ENCODE measurements around a stretch of chr12.

GRCh38 chr12:89353894-89355056 lies 2.0 kb upstream of the DUSP6 start:
- PRO-cap, 3 experiments = peak in 3 of 3 experiments; most common plus-strand start chr12:89354008 (in 3); most common minus-strand start chr12:89353985 (in 3)
- RRBS = 3% methylated on average over 24 of the region's 85 CpGs

GRCh38 chr12:89355057-89356374 lies 3.2 kb upstream of the DUSP6 start:
- PRO-cap, 3 experiments = no peak in any of the 3 experiments
- RRBS = no CpG with 5 or more reads among the region's 30 CpGs

DNA sequence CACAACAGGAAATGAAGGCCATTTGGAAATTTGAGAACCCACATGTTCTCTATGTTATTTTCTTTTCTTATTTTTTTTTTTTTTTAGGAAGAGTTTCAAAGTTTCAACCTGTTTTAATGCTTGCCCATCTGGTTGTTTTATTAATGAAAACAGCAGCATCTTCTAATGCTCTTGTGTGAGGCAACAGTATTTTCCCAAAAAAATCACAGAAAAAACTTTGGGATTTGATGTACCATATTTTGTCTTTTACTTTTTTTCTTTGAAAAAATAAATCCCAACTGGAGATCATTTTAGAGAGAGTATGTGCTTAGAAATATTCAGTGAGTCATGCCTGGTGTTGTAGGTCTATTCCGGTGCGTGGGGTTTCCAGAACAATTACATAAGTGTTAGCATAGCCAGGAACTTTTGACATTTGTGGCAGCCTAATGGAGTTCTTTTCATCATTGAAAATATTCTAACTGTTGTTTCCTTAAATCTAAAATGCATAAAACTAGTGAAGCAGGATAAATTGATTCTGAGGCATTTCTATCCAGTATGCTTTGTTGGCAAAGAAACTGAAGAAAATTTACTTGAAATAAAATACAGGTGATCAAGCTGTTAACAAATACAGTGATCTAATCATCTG lies 21.8 kb upstream of the DUSP6 start:
- PRO-cap, 3 experiments = no peak in any of the 3 experiments
- RRBS = no CpG with 5 or more reads among the region's 2 CpGs

GRCh38 chr12:89390568-89391055 lies 38.3 kb upstream of the DUSP6 start:
- PRO-cap, 3 experiments = no peak in any of the 3 experiments
- RRBS = no CpG with 5 or more reads among the region's 1 CpG

DNA sequence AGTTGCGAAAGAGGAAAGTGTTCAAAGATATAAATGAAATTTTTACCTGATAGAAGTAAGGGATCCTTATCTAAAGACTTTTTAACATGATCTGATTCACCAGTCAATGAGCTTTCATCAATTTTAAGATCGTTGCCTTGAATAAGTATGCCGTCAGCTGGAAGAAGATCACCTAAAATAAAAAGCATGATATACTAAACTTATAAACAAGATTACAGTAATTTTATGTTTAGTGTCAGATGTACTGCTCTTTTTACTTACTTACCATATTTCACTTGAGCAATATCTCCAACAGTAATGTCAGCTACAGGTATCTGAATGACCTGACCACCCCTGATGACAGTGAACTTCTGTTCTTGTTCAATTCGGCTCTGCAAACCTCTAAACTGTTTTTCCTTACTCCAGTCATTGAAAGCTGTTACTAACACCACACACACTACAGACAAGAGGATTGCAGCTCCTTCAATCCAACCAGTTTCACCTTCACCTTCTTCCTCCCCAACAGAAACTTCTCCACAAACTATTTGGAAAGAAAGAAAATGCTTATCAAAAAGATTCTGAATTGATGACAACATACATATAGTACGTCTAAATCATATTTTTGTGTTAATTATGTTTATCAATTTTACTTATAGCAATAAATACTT lies 73.8 kb downstream of the ATP2B1 start:
- PRO-cap, 3 experiments = no peak in any of the 3 experiments
- RRBS = no CpG with 5 or more reads among the region's 5 CpGs

- PRO-cap, 3 experiments = no peak in any of the 3 experiments
- RRBS = no CpG with 5 or more reads among the region's 6 CpGs
Measured at GRCh38 chr12:89706892-89707404, 1.7 kb downstream of the ATP2B1 start.

DNA sequence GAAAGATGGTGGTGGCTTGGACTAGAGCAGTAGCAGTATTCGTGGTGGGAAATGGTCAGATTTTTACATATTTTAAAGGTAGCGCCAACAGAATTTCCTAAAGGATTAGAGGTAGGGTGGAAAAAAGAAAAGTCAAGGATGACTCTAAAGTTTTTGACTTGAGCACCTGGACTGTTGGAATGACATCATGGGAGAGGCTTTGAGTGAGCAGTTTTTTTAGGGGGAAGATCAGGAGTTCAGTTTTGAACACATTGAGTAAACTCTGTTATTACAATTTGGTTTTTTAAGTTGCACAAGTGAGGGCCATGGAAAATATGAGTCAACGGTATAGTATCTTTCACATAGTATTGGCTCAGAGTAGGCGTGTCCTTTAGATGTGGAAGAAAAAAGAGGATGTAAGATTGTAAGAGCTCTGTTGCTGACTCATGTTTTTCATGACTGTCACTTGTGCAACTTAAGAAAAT lies 47.9 kb upstream of the ATP2B1 start:
- PRO-cap, 3 experiments = no peak in any of the 3 experiments
- RRBS = no CpG with 5 or more reads among the region's 4 CpGs

- PRO-cap, 3 experiments = no peak in any of the 3 experiments
- RRBS = no CpG with 5 or more reads among the region's 9 CpGs
Measured at GRCh38 chr12:89863265-89864022, 154.8 kb upstream of the ATP2B1 start.

GRCh38 chr12:91151383-91151975 lies 31.1 kb downstream of the DCN start:
- PRO-cap, 3 experiments = no peak in any of the 3 experiments
- RRBS = no CpG with 5 or more reads among the region's 1 CpG

DNA sequence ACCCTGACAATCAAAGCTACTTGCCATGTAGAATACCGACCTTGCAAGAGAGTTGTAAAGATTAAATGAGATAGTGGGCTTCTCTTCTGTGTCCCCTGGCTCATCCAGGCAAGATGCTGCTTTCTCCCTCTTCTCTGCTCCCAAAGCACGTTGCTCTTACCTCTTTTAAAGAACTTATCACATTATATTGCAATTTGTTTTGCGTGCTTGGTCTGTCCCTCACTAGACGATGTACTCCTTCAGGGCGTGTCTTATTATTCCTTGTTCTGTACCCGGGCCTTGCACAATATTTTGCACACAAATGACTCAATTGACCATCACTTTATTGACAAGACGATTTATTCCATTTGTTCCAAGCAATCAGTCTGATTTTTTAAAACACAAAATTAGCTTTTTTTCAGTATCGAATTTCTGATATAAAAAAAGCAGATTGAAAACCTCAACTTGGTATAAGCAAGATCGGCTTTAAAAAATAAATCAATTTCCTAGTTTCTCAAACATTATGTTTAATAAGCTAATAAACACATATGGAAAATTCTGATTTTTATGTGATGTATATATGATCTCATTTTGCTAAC lies 3.2 kb downstream of the DCN start:
- PRO-cap, 3 experiments = peak in 3 of 3 experiments; most common minus-strand start position 158 of the sequence (in 3)
- RRBS = no CpG with 5 or more reads among the region's 9 CpGs

GRCh38 chr12:91181018-91181658 lies 1.5 kb downstream of the DCN start:
- PRO-cap, 3 experiments = no peak in any of the 3 experiments
- RRBS = no CpG with 5 or more reads among the region's 3 CpGs

DNA sequence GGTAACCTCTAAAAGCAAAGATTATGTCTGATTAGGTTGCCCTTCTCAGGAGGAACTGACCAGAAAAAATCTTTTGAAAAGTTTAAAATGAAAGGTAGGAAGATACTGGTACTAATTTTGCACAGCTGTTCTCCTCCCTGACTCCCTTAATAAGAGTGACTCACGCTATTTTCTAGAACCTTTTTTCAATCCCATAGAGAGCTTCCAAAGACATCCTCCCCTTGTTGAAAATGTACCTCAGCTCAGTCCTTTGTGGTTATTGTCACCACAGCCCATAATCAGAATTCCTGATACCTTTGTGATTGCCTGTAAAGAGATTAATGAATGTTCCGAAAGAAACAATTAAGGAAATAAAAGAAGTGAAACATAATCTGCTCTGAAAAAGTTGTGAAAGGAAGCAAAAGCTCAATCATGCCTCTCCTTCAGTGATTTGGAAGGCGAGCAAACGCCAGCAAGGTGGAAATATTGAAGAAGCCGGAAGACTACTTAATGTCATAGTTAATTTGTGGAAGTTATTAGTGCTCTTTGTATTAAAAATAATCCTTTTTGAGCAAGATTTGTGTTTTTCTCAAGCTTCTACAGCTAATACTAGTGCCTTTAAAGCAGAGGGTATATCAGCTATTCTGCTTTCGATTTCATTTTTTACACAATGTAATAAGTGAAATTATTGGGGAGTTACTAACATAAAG lies 392.1 kb upstream of the DCN start:
- PRO-cap, 3 experiments = no peak in any of the 3 experiments
- RRBS = no CpG with 5 or more reads among the region's 6 CpGs

DNA sequence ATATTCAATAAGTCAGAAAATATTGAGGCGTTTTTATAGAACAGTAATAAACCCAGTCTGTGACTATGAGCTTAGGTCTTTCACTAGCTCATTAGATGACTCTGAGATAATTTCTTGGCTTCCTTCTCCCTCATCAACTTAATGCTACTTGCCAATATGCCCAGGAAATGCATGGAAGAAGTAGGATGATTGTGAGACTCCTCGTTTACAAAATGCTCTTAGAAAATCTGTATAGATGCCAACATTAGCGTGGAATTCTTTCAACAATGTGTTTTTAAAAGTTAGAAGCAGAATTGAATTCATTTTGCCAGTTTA lies 424.7 kb downstream of the BTG1 start:
- PRO-cap, 3 experiments = no peak in any of the 3 experiments
- RRBS = no CpG with 5 or more reads among the region's 3 CpGs

GRCh38 chr12:92041670-92042302 lies 103.9 kb downstream of the BTG1 start:
- PRO-cap, 3 experiments = no peak in any of the 3 experiments
- RRBS = no CpG with 5 or more reads among the region's 3 CpGs

- PRO-cap, 3 experiments = no peak in any of the 3 experiments
- RRBS = no CpG with 5 or more reads among the region's 2 CpGs
Measured at GRCh38 chr12:92047295-92047832, 98.3 kb downstream of the BTG1 start.

- PRO-cap, 3 experiments = no peak in any of the 3 experiments
- RRBS = no CpG with 5 or more reads among the region's 5 CpGs
Measured at GRCh38 chr12:92070924-92071540, 74.6 kb downstream of the BTG1 start.

DNA sequence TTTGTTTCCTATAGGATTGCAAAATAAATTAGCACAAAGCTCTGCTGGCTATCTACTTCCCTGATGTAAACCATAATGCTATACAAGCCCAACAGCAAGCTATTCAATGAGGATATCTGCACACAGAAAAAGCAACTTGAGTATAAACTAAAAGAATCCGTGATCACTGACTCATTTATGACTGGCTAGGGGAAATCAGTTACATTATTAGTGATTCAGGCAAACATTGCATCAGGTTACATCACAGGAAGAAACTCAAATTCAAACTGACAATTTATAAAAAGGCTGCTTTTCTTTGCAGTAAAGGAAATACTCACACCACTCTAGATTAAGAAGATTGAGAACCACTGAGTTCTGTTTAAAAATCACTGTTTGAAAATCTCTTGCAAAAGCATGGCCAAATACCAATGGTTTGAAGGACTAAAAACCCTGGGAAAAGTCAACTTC lies 8.4 kb downstream of the BTG1 start:
- PRO-cap, 3 experiments = no peak in any of the 3 experiments
- RRBS = no CpG with 5 or more reads among the region's 1 CpG

GRCh38 chr12:92138874-92139324 lies 6.7 kb downstream of the BTG1 start:
- PRO-cap, 3 experiments = no peak in any of the 3 experiments
- RRBS = no CpG with 5 or more reads among the region's 1 CpG

DNA sequence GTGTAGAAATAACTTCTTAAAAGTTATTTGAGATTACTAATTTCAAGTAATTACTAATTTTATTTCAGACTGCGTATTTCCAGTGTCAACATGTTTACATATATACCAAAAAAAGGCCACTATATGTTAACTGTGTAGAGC lies 3.5 kb downstream of the BTG1 start:
- PRO-cap, 3 experiments = no peak in any of the 3 experiments
- RRBS = no CpG with 5 or more reads among the region's 1 CpG

GRCh38 chr12:92158771-92159503 lies 13.3 kb upstream of the BTG1 start:
- PRO-cap, 3 experiments = no peak in any of the 3 experiments
- RRBS = no CpG with 5 or more reads among the region's 6 CpGs